Neural cell (in vitro differentiated cells): ENCODE data around the genes OR5H14, CLDND1 and NIT2.

DNA sequence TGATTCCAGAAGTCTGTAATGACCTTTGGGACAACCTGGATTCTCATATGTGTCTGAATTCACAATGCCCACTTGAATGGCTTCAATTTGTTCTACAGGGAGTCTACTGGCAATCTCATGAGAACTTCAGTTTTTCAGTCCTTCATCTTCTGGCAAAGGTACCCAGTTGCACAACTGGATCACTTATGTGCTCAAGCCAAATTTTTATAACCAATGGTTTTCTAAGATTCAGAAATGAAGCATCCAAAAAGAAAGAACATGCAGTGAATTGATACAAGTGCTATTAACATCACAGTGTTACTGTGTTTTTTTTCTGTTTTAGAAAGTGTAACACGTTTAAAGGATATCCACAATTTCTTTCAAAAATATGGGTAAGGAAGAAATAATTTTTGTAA, at the start of gene OR5H14:
TSS of gene OR5H14 (plus strand) at position 296 of the 395 bp plus-strand sequence.
- RAMPAGE, long total RNA, result no peak

- RAMPAGE, long total RNA, result no peak
Measured at GRCh38 chr3:98299468-98299669, 17.1 kb downstream of the OR5H2 start.

GRCh38 chr3:98427901-98428273, 35.1 kb upstream of the OR5K1 start:
- RAMPAGE, long total RNA, result no peak

- RAMPAGE, long total RNA, result no peak
Measured at GRCh38 chr3:98521274-98521847, 1.3 kb downstream of the CLDND1 start.

GRCh38 chr3:98522499-98523356, at the start of gene CLDND1:
Gene CLDND1 (minus strand): TSS chr3:98522902.
- RAMPAGE, long total RNA, result start-site peak on the minus strand at chr3:98522859-98522929, 4,159 and 3,314 reads in 2 replicates

DNA sequence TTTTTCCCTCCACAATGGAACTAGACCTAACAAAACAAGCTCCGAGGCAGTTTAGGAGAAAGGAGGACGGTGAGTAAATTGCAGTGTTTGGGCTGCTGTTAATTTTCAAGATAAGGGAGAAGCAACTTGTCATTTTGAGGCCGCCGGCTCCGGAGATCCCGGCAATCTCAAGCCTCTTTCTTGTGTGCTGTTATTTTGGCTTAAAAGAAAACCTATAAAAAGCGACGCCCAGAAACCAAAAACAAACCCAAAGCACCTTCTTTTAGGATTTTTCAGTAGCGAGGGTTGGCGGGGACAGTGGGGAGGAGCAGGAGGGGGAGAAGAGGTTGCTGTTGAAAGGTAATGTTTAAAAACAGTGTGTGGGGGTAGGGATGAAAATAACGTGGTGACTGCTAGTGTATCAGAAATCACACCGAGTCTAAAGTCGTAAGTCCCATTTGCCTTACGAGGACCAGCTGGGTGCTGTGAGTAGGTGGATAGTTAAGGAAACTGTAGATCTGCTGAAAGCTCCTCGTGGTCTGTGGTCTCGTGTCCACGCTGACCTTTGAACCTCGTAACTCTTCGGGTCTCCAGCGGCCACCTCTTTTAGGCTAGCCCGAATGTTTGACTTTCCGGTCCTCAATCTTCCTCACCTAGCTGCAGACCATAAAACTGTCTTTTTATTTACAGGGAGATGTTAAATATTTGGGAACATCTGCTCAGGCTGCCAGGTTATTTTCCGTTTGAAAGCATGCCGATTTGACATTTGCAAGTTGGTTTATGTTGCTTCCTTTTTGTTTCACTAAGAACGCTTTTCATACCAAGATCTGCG, 29.4 kb upstream of the ST3GAL6 start:
- RAMPAGE, long total RNA, result no peak

DNA sequence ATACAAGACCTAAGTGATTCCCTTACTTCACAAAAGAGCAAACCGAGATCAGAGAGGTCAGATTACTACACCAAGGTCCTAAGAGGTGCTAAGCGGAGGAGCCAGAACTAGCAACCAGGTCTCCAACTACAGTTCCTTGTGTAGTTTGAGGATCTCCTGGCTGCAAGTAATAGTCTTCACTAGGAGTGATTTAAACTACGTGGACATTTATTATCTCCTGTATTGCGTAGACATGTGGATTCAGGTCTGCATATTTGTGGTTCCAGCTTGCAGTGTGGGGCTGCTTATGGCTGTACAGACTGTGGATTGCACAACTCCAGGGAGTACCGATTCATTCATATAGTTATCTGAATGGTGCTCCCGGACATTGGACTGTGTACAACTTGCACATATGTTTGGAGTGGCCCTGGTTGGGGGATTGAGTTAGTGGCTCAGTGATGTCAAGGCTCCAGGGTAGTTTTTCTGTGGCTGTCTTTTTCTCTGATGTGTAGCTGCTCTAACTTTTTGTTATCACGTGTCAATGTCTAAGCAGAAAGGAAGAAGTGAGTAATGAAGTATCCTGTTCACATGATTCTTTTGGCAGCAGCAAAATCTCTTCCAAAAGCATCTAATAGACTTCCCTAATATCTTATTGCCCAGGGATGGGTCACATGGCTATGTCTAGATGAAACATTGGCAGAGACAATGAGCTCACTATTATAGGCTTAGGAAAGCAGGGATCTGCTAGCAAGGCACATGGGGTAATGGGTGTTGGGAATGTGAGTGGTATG, 15.7 kb downstream of the ST3GAL6 start:
- RAMPAGE, long total RNA, result no peak

DNA sequence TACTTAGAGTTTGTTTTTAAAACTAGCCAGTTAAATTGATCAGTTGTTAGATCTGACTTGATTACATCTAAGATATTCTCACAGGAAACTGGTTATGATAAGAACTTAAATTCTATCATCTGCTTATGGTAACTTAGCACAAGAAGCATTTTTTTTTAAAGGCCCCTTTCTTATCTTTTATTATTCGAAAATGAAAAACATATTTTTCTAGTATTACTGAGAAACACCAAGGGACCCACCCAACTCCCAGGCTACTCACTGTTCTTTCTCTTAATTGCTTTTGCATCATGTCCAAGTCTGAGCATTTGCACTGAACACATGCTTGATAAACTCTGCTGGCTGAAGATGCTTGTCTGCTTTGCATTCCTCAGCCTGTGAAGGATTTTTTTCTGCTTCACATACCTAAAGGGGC, 84.4 kb upstream of the DCBLD2 start:
- RAMPAGE, long total RNA, result no peak

- RAMPAGE, long total RNA, result no peak
Measured at GRCh38 chr3:99640145-99640862, 1.9 kb downstream of the COL8A1 start.

GRCh38 chr3:99850377-99851214, 32.9 kb downstream of the CMSS1 start:
- RAMPAGE, long total RNA, result no peak

DNA sequence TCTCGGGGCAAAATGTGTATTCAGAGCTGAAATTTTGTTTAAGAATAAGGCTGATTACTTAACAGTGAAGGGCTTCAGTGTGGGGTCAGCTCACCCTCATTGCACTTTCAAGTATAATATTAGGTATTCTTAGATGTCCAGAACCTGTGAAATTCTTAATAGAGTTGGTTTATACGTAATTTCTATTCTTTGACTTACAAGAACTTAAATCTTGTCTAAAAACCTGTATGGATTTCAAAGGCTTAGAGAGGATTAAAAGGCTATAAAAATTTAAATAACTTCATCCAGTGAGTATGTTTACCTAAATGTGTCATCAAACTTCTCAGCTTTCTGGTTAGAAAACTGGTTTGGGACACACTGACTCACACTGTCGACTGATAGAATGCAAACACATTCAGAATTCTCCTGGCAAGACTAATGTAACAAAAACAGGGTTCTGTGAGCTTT, 92.3 kb downstream of the CMSS1 start:
- RAMPAGE, long total RNA, result no peak

DNA sequence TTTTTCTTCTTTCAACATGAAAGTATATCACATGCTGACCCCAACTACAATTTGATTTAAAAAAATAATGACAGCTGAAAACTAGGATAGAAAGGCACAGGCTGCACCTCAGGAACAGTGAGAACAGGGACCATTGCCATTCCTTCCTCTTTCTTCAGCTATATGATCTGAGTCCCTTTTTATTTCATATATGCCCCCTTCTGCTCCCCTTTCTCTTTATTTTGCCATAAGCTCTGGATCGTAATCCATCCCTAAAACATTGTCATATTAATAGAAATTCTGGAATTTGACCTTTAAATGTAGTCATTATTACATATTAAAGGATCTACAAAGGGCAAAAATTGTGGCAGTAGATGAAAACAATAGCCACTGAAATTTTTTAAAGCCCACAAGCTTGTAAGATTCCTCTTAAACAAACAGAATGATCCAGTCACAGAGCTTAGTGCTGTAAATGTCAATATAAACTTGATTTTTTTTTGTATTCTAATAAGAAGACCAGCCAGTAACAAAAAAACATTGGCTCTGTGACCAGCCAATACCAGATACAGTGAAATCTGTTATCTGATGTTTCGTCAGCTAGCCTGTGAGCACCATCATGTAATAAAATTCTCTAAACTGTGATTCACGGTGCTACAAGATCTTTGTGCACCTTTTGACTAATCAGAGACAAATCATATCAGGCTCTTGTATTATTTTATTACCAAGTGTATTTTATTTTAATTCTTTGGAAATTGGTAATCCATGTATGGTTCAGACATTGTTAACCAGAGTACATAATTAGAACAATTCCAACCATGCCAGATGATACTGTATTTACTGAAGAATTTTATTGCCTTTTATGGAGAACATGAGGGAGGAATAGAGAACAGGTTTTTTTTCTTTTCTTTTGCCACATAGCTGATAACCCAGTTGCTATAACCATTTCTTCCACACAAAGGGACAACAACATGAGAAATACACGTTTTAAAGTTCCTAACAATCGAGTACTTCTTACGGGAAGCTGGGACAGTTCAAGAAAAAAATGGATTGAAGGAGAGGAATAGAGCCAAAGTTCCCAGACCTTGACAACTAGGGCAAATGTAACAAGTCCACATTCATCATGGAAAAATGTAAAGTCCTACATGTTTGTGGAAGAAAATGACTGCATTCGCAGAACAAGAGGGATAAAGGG, 72.1 kb downstream of the FILIP1L start:
- RAMPAGE, long total RNA, result no peak

DNA sequence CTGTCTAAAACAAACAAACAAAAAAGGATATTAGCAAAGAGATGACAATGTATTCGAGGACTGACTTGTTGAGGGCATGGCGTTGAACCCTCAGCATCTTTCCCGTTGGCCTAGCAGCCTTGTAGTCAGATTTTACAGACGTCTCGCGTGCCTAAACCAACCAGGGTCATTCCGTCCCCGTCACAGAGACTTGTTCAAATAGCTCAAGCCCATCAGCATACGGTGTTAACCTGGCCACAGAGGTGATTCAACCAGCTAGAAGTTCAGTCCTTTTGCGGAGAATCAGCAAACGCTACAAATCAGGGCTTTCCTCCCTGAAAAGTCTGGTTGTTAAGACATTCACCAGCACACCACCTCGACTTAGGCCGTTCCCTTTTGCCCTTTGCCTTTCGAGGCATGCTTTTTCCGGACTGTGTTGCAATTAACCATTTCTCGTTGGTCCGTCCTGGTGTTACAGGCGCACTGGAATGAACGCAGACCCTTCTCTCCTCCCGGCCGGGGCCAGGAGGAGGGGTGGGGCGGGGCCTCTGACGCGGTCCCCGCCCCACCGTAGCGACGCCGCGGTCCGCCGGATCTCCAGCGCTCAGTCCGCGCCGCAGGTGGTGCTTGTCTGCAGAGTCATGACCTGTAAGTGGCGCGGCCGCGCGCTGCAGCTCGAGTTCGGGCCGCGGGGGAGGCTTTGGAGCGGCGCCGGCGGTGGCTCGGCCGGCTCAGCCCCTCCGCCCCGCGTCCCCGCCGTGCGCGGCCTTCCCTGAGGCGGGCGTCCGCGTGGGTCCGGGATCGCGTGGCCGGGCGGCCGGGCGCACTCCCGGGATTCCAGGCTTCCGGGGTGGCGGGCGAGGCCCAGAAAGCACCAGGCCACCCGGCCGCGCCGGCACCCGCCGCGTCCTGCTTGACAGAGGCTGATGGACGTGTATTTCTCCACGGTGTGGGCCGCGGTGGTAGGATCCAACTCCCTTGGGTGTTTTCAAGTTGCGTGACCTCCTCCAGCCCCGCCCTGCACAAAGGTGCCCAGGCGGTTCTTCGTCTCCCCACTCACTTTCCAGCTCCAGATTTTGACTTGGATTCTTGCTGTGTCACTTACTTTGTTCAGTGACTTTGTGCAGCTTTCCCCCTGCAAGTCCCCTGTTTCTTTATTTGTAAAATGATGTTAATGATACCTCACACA, at the start of gene NIT2:
TSS of gene NIT2 (plus strand) at position 586 of the 1,168 bp plus-strand sequence.
- RAMPAGE, long total RNA, result no peak

- RAMPAGE, long total RNA, result no peak
Measured at GRCh38 chr3:100335340-100335810, 818 bp downstream of the NIT2 start.

DNA sequence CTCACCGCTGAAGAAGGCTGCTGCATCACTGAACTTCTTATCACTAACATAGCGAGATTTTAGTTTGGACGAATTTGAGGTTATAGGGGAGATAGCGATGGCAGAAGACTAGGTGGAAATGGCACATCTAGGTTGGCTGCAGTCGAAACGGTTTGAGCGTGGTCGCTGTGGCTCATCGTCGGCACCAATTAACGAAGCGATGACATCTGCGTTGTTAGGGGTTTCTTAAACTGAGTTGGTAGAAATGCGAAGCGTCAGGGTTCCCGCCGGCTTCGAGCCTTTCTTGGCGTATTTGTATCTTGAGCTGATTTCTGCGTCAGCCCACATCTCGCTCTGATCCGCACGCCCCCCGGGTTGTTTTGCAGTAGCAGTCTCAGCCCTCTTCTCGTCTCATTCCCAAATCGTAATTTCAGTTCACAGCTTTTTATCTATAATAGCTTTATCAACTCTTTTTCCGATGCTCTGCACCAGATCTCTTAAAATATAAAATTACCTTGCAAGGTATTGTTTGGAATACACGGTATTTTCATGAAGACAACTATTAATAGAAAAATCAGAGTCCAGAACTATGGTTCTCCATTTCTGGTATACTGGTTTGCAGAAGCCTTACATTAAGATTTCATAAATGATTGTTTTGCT, 442 bp downstream of the LNP1 start:
- RAMPAGE, long total RNA, result no peak

GRCh38 chr3:100403374-100403822, 2.1 kb downstream of the LNP1 start:
- RAMPAGE, long total RNA, result no peak

GRCh38 chr3:100525544-100526325, 33.3 kb downstream of the TMEM45A start:
- RAMPAGE, long total RNA, result no peak

DNA sequence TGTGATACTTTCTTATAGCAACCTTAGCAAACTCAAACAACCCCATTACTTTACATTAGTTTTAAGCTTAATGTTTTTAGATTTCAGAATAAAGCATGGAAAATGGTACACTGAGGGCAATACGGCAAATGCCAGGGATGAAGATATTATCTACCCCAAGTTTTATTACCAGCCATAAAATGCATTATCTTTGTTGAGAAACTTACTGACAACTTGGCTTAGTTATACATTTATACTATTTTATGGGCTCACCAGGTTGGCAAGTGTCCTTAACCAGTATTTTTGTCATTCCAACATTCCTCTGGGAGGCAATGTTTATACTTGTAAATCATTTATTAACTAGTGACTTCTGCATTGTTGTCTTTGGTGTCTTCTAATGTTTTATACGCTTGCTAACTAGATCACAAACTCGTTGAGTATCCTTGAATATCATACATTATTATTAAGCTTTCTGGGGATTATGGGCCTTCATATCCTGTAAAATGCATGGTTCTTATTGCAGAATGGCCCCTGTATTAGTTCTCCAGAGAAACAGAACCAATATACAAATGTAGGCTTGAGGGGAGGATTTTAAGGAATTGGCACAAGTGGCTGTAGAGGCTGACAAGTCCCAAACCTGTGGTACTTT, 17.9 kb upstream of the ADGRG7 start:
- RAMPAGE, long total RNA, result no peak

GRCh38 chr3:100602998-100603974, 6.1 kb upstream of the ADGRG7 start:
- RAMPAGE, long total RNA, result no peak

DNA sequence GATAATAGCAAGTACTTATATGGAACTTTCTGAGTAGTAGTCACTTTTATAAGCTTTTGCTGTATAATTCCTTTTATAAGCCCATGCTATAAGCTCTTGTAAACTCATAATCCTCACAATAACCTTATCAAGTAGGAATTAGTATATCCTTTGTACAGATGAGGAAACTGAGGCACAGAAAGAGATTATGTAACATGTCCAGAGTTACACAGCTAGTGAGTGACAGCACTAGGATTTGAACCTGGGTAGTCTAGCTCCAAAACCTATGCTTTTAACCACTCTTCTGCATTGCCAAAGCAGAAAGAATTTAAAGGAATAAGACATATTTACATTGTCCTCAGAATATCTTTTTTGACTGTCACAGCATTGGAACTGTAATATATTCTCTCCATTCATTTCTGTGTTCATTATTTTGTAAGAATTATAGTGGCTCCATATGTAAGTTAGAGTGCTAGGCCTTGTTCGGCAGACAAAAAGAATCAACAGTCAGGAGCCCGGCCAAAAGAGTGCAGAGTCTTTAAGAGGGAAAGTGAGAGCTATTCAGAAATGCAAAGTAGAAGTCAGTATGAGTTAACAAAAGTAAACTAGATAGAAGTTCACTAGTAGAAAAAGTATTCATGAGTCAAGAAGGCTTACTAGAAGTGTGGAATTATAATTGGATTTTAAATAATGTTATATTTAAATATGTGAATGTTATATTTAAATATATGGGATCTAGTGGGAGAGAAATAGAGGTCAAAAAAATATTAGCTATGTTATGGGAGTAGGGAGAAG, 26.2 kb downstream of the TFG start:
- RAMPAGE, long total RNA, result no peak